SEM (cell line): ENCODE measurements around a stretch of chr2.

GRCh38 chr2:9941474-9942167 lies 9.9 kb upstream of the GRHL1 start:
- PRO-cap: no peak

- PRO-cap: no peak
Measured at GRCh38 chr2:9944496-9944919, 7.0 kb upstream of the GRHL1 start.

DNA sequence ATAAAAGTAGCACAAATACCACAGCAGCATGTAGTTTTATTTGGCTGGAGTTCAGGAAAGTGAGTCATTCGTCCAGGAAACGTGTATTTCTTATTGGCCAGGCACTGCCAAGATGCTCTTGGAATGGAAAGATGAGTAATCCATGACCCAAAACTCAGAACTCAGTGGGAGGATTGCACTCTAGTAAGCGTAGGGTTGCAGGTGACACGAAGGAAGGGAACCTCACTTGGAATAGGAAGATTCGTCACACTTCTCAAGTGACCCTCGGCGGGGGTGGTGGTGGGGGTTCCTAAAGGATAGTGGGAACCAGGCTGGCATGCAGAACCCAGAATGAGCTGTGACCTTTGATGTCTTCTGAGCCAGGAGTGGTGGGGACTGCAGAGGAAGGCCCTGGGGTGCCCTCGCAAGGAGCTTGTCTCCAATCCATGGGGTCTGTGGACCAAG lies 24.6 kb downstream of the GRHL1 start:
- PRO-cap: no peak

DNA sequence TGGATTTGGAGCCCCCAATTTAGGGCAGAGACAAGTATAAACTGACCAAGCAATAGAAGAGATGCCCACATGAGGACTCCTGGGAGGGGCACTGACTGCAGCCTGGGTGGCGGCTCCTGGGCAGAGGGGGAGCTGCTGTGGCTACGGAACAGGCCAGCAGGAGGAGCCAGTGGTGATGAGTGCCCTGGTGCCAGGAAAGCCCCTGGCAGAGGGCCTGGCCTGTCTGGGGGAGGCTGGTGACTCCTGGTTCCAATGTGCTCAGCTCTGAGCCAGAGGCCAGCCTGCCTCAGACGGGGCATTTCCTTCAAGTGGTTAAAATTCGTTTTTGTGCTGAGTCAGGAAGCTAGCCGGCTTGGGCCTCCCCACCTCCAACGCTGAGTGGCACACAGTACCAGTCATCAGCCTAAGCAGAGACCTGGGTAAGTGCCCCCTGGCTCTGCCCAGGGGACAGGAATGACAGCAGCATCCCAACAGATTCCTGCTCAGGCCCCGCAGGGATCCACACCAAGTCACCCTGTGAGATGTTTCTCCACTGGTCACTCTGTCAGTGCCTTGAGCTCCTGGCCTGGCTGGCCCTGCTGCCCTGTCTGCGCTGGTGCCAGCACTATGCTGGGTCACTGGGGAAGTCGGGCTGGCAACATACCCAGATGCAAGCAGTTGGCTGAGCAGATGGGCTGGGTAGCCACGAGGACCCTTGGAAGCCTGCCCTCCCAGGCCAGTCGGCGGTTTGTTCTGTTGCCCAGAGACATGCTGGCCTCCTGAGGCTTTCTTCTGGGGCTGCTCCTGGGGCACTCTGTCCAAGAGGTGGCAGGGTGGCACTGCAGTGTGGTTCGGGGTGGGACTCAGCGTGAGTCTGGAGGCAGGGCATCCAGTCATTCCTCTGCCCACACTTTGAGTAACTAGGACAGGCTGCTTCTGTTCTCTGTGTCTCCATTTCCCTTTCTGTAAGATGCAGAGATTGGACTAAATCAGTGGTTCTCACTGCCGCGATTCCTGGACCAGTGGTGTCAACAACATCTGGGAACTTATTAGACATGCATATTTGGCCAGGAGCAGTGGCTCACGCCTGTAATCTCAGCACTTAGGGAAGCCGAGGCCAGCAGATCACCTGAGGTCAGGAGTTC lies 7.0 kb upstream of the KLF11 start:
- PRO-cap: no peak

DNA sequence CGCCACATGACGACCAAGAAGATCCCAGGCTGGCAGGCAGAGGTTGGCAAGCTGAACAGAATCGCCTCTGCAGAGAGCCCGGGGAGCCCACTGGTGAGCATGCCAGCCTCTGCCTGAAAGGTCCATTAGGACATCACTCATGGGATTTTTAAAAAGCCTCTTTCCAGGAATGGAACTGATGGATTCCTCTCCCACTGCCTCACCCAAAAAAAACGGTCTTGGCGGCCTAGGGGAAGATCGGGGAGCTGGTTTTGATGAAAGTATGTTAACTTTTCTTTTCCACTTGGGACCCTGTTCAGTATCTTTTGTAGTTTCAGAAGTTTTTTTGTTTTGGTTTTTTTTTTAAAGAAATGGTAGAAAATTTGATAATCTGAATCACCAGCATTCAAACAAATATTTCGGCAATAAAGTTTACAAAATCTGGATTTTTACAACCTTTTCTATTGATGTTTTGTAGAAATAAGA lies 9.1 kb downstream of the KLF11 start:
- PRO-cap: no peak

DNA sequence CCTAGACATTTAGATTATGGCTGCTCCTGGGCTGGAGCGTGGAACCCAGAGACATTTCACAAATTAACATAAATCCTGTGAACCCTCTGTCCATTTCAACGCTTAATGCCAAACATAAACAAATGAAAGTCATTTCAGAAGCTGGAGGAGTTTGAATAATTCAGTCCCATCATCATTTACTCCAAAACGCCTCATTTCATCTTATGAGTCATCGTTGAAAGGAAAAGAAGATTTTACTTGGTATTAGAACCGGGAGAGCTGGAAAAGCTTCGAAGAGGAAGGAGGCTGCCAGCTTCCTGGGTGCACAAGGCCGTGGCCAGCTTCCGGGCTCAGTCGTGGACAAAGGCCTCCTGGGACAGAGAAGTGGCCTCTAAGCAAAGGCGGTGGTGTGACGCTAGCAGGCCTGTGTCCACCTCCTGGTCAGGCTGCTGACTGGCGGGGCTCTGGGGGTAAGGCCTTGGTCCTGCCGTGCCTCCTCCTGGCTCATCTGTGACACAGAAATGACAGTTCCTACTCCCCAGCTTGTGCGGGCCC lies 71.4 kb downstream of the RRM2 start:
- PRO-cap: no peak

DNA sequence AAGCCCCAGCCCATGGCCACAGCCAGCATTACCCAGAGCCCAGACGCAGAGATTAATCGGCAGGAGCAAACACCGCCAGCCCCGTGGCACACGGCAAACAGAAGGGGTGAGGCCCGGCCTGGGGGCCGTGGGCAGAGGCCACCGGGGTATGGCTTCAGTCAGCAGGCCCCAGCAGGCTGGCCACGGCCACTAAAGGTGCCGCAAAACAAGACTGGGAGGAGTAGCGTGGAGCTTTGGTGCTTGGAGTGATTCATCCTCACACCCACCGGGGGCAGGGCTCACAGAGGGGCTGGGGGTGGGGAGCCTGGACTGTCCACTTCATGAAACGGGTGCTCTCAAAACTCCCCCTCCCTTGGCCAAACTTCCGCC lies 61.5 kb upstream of the HPCAL1 start:
- PRO-cap: no peak

- PRO-cap: no peak
Measured at GRCh38 chr2:10305154-10305741, 2.5 kb downstream of the HPCAL1 start.

DNA sequence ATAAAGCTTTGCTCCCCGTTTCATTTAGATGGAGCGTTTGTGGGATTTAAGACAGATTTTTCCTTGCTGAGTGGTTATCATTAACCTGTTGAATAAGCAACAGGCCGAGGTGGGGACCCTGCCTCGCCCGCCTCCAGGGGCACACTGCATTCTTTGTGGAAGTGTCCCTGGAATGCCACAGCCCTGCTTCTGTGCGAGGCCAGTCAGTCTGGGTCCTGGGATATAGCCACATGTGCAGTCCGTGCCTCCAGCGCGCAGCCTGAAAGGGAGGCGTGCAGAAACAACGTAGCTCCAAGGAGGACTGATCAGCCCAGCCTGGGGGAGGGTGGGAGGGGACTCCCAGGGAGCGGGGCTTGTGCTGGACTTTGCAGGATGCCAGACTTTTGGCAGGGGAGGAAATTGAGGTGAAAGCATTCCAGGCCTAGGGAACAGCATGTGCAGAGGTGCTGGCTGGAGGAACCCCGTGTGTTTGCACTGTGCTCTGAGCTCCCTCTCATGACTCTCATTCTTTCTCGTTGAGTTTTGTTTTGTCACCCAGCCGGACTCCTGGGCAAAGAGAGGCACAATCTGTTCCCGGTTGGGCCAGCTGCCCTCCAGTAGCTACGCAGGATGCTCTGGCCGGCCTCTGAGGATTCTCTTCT lies 39.6 kb downstream of the HPCAL1 start:
- PRO-cap: no peak

GRCh38 chr2:10450475-10450964 lies 2.4 kb upstream of the ODC1 start:
- PRO-cap: no peak

- PRO-cap: no peak
Measured at GRCh38 chr2:10452155-10452784, 4.1 kb upstream of the ODC1 start.

DNA sequence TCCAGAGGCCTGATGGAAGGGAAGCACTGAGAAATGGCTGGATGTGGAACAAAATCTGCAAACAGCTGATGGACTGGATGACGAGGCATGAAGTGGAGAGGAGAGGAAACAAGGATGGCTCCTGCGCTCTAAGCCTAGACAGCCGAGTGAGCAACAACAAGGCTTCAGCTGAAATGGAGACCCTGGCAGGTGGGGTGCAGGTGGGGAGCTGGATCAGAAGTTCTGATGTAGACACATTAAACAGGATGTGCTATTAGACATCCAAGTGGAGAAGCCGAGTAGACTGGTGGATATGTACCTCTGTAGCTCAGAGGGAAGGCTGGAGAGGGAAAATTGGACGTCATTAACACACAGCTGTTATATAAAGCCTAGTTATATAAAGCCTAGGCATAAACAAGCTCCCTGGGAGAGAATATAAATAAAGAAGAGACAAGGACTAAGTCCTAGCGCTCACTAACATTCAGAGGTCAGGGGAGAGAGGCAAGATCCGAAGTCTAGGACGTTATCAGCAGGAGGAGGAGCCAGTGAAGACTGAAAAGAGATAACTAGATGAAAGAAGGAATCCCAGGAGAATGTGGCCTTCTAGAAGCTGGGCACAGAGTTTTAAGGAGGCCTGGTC lies 55.4 kb downstream of the NOL10 start:
- PRO-cap: no peak

DNA sequence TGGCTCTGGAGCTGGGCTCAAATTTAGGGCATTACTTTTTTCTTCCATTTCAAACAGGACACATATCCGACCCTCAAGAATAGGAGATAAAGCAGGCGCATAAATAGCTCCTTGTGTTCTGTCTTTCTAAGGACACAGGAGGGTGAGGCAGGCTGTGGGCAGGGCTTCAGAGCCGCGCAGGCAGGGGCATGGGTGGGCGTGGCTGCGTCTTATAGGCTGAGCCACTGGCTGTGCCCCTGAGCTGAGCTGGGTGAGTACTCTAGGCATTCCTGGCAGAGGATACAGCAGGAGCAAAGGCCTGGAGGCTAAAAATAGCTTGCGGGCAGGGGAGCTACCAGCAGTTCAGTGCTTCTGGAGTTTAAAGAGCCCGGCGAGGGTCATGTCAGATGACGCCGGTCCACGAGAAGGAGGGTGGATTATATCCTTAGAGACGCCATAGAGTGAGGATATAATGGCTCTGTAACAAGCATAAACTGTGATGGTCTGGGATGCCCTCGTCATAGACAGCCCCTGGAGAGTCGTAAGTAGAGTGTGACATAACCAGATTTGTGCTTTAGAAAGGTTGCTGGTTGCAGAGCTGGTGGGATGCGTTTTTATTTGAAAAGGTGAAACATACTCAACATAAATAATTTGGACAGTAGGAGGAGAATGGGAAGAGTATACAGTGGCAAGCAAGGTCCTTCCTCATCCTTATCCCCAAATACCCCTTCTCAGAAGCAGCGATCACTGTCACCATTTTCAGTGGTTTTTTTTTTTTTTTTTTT lies 31.6 kb upstream of the PDIA6 start:
- PRO-cap: no peak

- PRO-cap: no peak
Measured at GRCh38 chr2:11155776-11156167, 505 bp downstream of the SLC66A3 start.

GRCh38 chr2:11227207-11227617 lies 71.9 kb downstream of the SLC66A3 start:
- PRO-cap: no peak

DNA sequence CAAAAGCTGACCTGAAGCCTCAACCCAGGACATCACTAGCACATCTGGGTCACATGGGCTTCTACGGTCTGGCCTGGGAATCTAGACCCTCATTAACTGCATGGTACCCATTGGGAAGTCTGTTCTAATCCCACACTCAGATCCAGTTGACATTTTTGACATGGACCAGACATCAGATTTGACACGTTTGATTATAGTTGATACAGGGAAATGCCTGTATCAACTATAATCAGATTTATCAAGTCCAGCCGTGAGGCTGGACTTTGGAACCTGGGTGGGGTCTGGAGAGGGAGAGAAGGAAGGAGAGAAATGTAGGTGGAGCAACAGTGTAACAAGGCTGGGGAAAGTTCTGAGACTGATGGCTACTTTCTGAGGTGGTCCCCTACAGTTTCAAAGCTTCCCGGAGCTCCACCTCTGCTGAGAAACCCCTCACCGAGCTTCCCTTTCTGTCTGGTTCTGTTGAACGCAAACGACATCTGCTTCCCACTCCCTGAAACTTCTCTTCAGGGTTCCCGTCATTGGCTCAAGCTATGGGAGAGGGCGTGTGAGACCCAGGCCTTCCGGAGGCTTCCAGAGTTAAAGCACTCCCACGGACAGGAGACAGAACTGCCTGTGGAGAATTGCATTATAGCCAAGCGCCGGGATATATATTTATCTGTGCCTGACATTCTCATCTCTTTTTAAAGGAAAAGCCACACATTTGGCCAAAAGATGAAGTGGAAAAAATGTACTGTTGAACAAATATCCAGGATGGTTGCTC lies 59.9 kb downstream of the E2F6 start:
- PRO-cap: no peak

DNA sequence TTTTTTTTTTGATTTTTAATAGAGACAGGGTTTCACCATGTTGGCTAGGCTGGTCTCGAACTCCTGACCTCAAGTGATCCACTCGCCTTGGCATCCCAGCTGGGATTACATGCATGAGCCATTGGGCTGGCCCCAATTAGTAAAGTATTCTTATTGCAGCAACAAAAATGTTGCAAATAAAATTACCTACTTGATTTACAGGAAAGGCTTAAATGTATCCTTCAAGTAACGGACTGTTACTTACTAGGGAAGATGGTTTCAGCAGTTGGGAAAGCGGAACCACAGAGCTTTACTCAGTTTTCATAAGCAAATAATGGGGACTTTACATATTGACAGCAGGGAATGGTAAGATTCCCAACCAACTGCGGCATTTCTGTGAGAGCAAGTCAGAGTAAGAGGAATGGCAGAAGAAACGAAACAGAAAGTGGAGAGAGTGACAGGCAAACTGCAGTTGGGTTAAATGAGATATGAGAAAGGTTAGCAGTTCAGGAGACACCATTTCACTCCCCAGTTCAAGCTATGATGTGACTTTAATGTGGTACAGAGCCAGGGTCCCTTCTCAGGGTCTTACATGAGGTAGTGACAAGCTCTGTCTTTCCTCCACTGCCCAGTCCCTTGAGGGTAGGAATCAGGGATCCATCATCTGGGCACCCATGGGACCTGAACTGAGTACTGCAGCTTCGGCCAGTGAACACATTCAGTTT lies 33.2 kb upstream of the GREB1 start:
- PRO-cap: no peak

- PRO-cap: no peak
Measured at GRCh38 chr2:11541277-11542374, 7.8 kb downstream of the GREB1 start.

- PRO-cap: no peak
Measured at GRCh38 chr2:11681085-11681670, 11.2 kb upstream of the NTSR2 start.

GRCh38 chr2:11867836-11868227 lies 121.4 kb downstream of the LPIN1 start:
- PRO-cap: no peak